A375 (cell line): ENCODE measurements around the gene BICDL1.

- RAMPAGE, long total RNA, result no peak
Measured at GRCh38 chr12:116083462-116084291, 193.8 kb downstream of the MED13L start.

DNA sequence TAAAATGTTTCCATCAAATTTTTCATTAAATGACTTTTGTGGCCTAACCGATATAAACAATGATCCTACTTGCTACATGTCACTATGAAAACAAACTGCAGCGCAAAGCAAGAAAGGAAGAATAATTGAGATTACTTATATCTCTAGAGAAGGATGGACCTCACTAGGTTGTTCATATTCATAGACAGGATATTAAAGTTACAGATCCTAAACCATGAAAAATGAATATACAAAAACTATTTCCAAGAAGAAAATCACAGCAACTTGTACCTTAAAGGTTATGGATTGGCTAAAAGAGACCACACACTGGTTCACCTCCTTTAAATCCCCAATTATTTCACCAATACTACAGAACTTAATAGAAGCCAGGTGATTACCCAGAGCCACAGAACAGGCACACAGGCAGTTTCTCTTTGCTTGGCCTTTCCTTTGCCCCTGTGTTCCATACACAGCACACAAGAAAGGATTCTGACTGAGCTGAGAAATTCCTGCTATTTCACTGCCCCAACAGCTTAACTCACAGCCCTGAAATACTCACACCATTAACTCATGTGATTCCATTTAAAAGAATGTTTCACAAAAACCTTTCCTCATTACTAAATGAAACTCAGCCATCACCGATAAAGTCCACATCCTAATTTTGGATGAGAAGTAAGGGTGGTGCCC lies 133.7 kb downstream of the MED13L start:
- RAMPAGE, long total RNA, result no peak

- RAMPAGE, long total RNA, result no peak
Measured at GRCh38 chr12:116202107-116203444, 74.9 kb downstream of the MED13L start.

- RAMPAGE, long total RNA, result no peak
Measured at GRCh38 chr12:116217894-116218555, 59.5 kb downstream of the MED13L start.

DNA sequence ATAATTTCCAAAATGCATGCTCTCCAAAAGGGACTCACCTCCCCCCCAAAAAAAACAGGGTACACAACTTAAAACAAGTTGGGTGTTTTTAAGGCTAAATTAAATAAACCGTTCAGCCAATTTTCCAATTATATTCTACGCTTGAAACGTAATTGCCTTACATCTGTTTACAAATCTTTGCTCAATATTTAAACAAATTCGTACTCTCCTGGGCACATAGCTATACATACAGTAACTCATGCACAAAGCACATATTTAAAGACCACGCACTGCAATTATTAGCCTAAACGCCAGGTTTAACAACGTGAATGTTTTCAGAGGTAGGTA lies 1.8 kb downstream of the MED13L start:
- RAMPAGE, long total RNA, result no peak

- RAMPAGE, long total RNA, result no peak
Measured at GRCh38 chr12:116506221-116507011, 52.8 kb upstream of the MAP1LC3B2 start.

- RAMPAGE, long total RNA, result no peak
Measured at GRCh38 chr12:116525412-116525867, 33.7 kb upstream of the MAP1LC3B2 start.

GRCh38 chr12:116818835-116819830 lies 62.1 kb downstream of the HRK start:
- RAMPAGE, long total RNA, result no peak

DNA sequence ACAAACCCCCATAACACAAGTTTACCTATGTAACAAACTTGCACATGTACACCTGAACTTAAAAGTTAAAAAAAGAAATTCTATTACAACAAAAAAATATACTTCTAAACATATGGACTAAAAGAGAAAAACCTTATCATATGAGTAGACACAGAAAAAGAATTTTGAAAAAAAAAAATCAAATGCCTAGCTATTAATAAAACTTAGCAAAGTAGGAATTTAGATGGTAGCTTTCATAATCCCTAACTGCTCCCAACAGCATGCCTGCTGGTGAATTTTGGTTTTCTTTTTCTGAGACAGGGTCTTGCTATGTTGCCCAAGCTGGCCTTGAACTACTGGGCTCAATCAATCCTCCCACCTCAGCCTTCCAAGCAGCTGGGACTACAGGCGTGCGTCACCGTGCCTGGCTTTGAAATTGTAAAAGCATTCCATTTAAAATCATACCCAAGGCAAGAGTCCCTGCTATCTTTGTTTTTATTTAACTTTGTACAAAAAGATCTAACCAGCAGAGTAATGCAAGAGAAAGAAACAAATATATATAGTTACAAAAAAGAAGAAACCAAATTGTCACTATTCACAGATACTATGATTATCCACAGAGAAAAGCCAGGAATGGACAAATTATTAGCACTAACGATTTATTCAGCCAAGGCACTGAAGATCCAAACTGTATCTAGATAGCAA lies 20.7 kb downstream of the FBXO21 start:
- RAMPAGE, long total RNA, result no peak

GRCh38 chr12:117408120-117408385 lies 46.6 kb upstream of the NOS1 start:
- RAMPAGE, long total RNA, result no peak

GRCh38 chr12:117533630-117534084 lies 172.2 kb upstream of the NOS1 start:
- RAMPAGE, long total RNA, result no peak

DNA sequence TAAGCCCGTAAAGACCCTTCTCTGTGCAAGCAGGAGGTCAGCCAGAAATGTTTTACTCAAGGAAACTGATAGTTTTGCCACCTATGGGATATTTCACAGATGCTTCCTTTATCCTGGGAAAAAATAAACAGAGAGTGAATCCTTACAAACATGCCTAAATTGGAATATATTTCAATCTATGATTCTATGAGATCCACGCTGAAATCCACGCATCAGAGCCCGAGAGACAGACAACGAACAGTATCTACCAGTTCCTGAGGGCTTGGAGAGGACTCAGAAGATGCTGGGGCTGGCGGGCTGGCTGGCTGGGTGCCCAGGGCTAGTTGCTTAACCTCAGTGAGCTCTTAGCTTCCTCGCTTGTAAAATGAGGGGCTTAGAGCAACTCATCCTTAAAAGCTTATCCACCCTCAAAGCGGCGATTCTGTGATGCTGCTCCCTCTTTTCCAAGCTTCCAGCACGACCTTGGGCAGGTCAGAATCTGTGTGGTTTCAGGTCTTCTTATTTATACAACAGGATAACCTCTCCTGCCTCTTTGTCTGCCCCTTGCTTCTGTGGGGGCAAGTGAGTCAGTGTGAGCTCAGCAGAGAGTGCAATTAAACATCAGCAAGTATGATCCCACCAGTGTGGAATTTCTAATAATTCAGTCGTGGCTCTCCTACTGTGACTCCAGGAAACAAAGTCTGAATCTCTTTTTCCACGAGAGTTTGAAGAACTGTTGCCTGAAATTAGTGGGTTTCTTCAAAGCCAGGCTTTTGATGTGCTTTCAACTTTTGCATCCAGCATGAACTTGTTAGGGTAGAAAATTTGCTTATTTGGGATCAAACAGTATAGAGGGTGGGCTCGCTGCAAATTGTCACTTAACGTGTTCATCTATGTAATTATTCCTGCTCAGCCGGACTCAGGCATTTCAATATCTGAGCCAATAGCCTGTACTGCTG lies 281.8 kb downstream of the KSR2 start:
- RAMPAGE, long total RNA, result no peak

DNA sequence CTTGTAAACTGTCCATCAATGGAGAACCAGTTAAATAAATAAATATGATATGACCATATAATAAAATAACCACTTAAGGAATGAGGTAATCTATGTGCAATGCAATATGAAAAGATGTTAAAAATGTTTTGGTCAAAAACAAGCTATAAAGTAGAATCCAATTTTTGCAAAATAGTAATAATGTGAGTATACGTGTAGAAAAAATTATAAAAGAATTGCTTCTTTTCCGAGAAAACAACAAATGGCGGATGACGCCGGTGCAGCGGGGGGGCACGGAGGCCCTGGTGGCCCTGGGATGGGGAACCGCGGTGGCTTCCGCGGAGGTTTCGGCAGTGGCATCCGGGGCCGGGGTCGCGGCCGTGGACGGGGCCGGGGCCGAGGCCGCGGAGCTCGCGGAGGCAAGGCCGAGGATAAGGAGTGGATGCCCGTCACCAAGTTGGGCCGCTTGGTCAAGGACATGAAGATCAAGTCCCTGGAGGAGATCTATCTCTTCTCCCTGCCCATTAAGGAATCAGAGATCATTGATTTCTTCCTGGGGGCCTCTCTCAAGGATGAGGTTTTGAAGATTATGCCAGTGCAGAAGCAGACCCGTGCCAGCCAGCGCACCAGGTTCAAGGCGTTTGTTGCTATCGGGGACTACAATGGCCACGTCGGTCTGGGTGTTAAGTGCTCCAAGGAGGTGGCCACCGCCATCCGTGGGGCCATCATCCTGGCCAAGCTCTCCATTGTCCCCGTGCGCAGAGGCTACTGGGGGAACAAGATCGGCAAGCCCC lies 110.1 kb downstream of the PEBP1 start:
- RAMPAGE, long total RNA, result no peak

- RAMPAGE, long total RNA, result no peak
Measured at GRCh38 chr12:119195171-119195846, 16.6 kb downstream of the HSPB8 start.

GRCh38 chr12:119594061-119594739 lies 626 bp downstream of the TMEM233 start:
- RAMPAGE, long total RNA, result no peak

DNA sequence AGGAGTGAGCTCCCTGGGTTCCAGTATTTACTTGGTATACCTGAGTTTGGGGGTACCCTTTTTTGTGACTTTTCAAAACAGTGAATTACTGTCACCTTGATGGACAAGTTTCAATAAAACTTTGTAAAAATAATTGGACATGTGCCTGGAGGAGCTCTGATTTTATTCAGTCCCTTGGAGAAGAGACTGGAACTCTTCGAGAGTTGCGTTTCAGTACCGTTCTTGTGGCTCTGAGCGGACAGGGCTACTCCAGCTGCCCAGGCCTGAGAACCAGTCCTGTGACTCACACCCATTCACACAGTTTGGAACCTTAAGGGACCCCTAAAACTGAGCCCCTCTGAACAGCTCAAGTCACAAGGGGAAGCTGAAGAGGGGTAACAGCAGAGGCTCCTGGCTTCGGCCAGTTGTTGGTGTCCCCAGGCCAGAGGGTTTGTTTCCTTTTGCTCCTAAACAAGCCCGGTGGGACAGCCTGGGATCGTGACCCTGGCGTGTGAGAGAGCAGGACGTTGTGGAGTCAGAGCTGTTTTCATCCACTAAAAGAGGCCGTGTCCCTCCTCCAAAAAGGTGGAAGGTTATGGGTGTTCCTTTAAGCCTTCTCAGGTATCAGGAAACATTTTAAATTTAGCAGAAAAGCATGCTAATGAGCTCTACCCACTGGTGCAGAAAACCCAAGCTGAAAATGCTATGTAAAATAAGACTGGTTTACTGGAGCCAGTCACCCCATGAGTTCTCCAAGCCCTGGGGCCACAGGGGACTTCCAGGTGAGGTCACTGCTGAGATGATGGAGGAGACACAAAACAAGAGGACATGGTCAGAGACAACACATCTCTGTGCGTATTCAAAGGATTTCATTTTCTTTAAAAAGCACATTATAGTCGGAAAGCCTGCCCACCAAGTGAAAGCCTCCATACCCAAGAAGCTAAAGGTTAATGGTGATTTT lies 13.8 kb downstream of the PRKAB1 start:
- RAMPAGE, long total RNA, result no peak

DNA sequence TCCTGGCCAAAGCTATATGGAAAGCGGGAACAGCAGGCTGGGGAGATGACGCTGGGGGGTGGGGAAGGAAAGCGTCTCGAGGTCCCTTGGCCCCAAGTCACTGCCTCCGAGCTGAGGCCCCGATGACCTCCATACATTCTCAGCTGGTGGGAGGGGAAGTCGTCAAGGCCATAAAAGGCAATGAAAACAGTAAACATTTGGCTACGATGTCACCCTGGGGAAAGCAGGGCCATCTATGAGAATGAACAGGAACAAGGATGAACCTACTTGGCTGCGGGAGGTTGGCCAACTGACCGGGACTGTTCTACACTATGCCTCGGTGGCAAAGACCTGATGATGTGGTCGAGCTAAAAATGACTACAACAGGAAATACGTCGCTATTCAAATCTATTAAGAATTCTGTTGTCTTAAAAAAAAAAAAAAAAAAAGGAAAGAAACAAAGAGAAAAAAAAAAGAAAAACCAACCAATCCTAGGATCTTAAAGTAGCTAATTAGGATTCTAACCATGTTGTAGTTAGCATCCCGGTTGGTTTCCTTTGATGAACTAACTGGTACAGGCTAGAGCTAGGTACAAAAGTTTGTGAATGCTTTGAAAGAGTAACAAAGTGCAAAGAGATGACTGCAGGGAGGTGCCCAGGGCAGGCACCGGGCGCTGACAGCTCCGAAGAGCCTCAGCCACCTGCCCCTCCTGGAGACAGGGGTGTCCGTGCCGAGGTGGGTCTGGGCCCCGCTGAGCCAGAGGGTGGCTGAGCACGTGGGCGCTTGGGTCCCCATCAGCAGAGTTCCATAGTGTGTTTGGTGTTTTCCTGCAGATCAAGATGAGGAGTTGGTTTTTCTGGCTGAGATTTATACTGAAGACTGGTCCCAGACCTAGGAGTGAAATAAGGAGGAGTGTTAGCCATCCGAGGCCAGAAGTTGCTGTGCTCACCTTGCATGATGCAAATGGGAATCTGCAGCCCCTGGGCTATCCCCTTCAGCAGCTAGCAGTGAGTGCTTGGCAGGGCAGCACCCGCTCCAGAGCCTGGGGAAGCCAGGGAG lies 19.8 kb downstream of the PRKAB1 start:
- RAMPAGE, long total RNA, result no peak

- RAMPAGE, long total RNA, result no peak
Measured at GRCh38 chr12:119988658-119989710, at the start of gene BICDL1. BICDL1 (plus strand) TSS chr12:119989236.

DNA sequence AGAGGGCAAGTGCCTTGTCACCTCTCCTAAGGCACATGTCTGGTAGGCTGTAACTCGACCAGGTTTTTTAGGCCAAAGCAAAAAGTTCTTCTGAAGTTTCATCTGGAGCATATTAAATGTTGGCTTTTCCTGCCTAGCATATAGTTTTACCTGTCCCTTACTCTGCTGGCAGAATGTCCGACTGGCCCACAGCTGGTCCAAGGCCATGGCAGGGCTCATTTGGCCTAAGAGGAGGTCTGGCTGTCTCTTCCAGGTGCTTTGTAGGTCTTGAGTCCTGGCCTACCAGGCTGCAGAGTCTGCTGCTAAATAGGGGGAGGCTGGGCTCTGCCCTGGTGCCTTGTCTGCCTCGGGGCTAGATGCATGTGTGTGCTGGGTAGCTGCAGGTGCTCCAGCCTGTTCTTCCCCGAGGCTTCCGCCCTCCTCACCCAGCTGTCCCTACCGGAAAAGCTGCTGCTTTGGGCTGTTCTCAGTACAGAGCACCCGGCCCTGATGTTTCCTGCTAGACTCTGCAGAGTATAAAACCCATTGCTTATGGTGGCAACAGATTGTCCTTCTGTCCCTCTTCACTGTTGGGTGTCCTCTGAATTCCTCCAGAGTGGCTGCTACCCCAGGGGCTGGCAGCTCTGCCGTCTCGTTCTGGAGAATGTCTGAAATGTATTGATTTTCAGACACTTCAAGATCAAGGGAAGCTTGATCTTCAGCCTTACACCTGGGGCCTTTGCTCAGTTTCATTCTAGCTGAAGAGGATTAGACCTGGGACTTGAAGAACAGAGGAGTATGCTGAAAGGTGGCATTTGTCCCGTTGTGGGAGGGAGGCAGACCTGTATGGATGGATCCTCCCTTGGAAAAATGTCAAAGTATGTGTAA lies 37.7 kb downstream of the RAB35 start:
- RAMPAGE, long total RNA, result no peak

DNA sequence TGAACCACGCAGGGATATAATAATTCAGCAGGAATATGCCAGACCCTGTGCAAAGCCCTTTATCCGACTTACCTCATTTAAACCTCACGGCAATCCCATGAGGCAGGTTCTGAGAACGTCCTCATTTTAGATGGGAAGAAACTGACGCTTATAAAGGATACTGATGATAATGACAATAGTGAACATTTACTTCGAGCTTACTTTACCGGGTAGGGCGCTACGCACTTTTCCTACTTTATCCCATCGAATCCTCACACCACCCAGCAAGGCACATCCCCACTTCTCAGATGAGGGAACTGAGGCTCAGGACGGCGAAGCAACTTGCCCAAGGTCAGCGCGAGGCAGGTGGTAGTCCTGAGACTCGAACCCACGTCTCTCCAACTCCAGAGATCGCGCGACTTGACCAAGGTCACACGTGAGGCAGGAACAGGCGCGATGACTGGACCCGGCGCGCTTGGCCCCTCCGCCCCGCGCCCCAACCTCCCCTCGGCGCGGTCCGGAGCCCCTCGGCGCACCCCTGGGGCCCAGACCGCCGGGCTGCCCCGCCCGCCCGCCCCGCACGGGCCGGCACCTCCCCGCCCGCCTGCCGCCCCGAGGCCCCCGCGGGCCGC lies 503 bp downstream of the RAB35 start:
- RAMPAGE, long total RNA, result no peak